ENCODE measurements around a stretch of chr3.

DNA sequence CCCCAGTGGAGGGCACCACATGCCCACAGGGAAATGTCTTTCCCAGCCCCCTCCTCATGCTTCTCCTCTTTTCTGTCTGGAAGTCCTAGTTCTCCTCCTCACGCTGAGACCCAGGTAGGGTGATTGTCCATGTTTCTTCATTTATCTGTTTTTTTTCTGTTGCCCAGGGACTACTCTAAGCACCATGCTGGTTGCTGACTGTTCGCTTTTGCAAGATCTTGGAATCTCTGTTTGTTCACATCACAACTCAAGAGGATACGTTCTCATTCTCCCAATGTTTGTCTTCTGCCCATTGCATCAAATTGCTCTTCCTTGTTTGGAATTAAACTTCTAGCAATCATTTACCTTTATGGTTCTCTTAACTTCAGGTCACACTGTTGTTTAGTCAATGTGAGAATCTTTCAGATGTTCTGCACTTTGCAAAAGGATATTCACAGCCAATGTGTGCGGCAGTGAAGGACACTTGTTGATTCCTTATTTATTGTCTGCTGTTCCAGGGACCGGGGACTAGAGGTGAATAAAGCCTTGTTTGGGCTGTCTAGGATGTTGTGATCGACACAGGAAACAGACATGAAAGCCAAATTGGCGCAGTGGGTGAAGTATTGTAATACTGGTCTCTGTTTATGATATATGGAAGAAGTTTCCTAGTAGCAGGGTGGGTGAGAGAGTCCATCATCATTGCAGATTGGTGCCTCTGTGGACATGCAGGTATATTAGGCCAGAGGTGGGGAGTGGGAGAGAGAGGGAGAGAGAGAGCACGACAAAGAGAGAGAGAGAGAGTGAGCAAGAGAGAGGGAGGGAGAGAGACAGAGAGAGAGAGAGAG, 24.5 kb downstream of the LPP start:
- PRO-cap: no peak

DNA sequence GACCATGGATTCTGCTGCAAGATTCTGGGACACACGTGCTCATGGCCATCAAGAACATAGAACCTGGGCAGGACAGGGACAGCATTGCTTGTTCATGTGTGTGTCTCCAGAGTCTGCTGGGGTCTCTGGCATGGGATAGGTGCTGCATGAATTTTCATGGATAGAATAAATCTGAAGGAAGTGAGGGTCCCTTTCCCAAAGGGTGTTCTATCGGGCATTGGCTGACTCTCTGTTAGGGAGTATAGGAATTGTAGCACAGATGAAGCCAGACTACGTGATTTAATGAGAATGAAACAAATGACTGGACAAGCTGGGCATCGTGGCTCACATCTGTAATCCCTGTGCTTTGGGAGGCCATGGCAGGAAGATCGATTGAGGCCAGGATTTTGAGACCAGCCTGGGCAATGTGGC, 74.2 kb downstream of the LPP start:
- PRO-cap: no peak

GRCh38 chr3:188234651-188235365, 80.9 kb downstream of the LPP start:
- PRO-cap: no peak

DNA sequence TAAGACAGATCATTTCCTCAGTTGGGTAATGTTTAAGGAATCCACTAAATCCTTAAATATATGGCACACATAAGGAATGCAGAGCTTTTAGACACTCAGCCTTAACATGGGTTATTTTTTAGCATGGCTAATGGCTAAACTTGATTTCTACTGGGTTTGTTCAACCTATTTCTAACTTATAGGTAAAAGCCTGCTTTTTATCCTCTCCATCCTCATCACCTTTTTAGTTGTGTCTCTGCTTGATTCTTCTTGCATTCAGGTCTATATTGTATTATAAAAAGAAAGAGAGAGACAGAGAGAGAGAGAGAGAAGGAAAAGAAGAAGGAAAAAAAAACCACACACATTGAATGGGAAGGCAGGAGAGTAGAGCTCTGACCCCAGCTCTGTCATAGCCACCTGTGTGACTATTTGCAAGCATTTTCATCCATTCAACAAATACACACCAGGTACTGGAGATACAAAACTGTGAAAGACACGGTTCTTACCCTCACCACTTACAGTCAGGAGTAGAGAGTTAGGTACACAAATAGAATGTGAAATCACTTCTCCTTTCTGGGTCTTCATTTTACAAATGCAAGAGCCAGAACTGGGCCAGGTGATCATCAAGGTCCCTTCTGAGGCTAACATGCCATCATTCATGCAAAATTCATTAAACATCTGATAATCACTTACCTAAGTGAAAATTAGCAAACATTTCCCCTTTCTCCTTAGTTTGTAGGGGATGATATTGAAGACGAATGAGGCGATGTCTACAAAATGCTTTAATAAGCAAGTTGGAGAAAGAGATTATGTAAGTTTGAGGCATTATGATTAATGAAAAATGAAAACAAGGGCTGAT, 88.4 kb downstream of the LPP start:
- PRO-cap: no peak

- PRO-cap: bidirectional peak, plus-strand start at chr3:188286407, minus-strand start at chr3:188286293
Observed at GRCh38 chr3:188285779-188286548, 132.0 kb downstream of the LPP start.

DNA sequence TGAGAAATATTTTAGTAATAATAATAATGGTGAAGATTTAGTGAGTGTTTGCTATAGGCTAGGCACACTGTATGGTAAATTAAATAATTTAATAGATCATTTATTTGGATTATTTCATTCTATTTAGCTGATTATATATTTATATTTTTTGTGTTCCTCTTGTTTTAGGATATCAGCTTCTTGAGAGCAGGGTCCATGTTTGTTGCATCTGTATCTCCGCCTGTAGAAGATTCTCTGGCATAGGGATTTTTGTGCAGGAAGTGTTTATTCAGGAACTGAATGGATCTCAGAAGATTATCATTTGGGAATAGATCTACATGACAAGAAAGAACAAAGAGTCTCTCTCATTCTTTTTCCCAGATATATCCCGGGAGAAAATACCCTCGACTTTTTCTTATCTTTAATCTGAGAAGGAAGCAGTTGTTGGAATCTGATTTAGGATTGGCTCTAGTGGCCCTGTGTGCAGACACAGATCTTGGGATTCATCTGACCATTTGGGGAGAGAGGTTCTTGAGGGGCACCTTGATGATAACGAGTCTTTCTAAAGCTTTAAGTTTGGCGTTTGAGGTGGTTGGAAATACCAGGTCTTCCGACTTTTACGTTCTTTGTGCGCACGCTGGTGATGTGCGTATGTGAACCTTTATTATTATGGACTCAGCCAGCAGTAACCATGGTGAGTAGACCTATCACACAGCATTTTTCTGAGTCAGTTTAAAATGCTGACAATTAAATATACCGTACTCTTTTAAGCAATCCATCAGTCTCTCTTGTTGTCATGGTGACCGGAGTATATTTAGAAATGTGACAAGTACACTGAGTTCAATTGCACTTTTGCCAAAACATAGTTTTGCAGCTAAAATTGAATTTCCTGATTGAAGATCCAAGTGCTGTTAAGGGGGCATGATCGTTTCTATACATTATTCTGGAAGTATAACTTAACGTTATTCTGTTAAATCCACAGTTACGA, 171.9 kb downstream of the LPP start:
- PRO-cap: no peak

DNA sequence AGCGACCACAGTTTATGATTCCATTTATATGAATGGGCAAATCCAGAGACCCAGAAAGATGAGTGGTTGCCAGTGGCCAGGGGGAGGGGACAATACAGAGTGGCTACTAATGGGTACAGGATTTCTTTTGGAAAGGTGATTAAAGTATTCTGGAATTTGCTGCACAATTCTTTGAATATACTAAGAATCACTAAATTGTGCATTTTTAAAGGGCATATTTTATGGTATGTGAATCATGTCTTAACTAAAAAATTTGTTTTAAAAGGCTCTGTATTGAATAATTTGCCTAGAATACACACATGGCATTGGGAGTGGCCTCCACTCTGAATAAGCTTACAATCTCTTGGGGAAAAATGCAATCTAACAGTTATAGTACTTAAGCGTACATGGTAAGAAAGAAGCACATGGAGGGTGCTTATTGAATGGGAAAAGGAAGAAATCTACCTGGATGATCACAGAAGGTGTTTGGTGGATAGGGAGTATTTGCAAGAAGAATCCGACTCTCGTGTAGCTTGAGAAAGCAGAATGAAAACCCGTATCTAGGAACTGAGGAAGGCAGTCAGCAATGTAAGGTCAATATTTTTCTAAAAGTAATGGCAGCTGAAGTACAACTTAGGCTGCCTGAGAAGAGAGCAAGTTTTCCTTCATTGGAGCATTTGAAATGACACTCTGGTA, 385.1 kb downstream of the LPP start:
- PRO-cap: no peak

DNA sequence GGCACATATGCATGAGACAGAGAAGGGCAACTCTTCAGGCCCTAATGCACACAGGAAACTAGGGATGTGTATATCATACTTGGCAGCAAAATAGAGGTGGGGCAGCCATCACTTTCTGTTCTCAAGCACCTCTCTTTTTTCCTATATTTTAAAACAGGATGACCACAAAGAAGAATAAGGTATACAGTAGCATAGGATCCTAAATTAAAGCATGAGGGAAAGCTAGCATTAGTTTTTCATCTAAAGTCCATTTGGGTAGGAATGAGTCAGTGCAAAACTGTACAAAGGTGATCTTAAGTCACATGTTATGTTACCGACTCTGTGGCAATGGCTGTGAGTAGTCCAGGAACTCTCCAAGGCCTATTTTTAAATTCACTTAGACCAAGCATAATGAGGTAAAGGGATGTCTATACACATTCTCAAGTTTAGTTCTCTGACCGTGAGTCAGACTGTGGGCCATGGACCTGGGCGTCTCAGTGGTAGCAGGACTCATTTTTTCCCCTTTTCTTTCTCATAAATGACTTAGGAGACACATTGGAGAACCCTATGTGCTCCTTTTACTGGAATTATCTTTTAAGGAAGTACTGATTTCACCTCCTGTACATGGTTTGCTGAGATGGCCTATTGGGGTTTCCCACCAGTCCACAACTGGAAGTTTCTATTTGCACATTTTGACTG, 488.8 kb upstream of the TPRG1 start:
- PRO-cap: no peak

DNA sequence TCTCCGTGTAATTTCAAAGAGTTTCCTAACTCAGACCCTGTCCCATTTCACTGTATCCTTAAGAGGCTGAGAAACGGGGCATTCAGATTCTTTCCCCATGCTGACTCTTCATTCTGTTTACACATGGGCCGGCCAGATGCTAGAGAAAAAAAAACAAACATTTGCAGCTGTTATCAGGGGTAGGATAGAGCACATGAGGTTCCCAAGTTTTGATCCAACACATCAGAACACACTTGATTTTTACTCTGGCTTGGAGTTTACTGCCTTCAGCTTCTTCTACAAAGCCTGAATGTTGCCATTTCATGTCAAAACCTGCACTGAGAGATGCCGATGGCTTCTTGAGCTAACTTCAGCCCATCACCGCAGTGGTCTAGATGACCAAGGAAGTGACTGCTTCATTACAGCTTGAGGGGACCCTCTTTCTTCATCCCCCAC, 215.8 kb upstream of the TPRG1 start:
- PRO-cap: no peak

DNA sequence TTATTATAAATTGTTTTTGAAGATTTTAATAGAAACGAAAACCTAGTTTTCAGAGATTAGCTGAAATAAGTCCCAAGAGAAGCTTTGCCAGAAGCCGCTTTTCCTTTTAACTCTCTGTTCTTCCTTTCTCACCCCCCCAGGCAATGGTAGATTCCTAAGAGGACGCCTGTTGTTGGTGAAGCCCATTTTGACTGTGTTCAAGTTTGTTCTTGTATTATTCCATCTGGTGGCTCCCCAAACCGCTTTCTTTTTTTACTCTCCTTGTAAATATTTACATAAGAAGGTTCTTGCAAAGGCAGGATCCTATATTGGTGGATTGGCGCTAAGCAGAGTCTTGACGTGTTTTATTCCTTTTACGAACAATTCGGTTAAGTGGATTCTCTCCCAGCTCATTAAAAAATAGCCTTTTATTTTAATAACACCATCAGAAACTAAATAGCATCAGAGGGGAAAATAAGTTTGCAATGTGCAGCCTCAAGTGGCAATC, 195.8 kb upstream of the TPRG1 start:
- PRO-cap: no peak

- PRO-cap: no peak
Observed at GRCh38 chr3:188978202-188978680, 193.5 kb upstream of the TPRG1 start.

GRCh38 chr3:189160478-189161041, 11.2 kb upstream of the TPRG1 start:
- PRO-cap: no peak

- PRO-cap: no peak
Observed at GRCh38 chr3:189766419-189766708, 135.2 kb downstream of the TP63 start.

DNA sequence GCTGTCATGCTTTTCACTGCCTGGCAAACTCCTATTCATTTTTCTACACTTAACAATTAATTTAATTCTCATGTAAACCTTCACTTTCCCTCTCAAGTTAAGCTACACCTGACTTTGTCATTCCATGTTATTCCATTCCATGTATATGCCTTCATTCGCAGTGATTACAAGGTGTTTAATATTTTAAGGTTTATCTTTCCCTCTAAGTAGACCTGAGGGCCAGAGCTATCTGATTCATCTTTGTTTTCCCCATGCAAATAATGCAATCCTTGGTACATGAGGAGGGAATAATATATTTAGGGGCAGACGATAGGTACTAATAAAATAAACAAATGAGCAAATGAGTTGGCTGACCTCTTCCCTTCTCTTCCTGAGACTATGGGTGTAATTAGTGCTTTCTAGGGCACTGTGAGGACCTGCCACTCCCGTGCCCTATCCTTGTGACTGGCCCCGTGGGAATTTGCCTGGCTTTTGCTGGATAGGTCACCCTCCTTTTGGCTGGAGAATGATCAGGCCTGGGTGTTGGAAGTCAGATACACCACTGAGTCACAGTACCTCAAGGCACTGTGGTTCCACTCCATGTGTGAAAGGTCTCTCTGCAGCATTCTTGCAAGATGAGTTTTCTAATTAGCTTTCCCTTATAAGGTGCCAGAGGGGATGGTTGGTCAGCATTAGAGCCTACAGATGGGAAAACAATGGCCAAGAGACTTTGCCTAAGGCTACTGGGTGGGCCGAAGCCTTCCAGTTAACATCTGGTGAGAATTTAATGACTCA, 183.3 kb downstream of the P3H2 start:
- PRO-cap: no peak

- PRO-cap: no peak
Observed at GRCh38 chr3:190058304-190059393, 62.0 kb downstream of the P3H2 start.

GRCh38 chr3:190325903-190326552, 3.8 kb upstream of the CLDN1 start:
- PRO-cap: no peak

DNA sequence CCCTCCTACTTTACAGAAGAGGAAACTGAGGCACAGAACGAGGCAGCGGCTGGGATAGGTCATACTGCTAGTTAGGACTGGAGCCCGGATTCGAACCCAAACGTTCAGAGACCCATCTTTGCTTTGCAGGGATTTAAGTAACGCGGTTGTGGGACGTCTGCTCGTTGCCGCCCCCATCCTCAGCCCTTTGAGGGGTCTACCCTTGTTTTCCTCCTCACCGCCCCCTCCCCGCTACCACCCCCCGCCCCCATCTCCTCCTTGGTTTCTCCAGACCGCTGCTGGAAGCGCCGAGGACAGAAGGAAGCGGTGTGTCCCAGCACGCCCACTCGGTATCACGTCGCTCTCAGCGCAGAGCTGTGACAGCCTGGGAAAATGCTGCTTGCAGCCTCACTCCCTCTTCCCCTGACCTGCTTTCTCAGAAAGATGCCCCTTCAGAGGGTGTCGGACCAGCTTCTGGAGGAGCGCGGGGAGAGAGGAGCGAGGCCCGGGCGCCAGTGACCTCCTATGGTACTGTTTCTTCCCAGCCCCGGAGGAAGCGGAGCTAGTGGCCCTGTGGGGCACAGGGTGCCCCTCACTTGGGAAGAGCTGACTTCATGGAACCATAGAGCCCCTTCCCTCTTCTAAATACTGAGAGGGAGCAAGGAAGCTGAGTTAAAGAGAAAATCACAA, 556 bp downstream of the IL1RAP start:
- PRO-cap: no peak

GRCh38 chr3:190591098-190591507, 77.2 kb downstream of the IL1RAP start:
- PRO-cap: no peak

GRCh38 chr3:190964800-190965786, 102.6 kb upstream of the GMNC start:
- PRO-cap: no peak

GRCh38 chr3:191295969-191296267, 33.3 kb upstream of the CCDC50 start:
- PRO-cap: no peak